Vagina (tissue), 1 donor: ENCODE measurements around a stretch of chr2.

GRCh38 chr2:203489514-203490263, 45.4 kb downstream of the RAPH1 start:
- PRO-cap: no peak
- RAMPAGE, long total RNA: no peak

DNA sequence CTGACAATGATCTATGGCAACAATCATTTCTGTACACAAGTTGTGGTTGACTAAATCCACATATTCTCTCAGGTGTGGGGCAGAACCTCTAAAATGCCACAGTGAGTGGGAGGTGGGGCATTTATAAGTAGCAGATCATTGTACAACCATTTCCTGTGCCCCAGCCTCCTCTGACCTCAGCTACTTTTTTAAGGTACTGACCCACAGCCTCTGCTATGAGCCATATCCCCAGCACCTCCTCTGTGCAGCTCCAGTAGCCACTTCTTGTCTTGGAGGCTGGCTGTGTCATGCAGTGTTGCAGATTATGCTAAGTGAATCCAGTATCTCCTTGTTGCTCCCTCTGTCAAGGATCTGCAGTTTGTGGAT, 48.7 kb upstream of the RAPH1 start:
- PRO-cap: no peak
- RAMPAGE, long total RNA: no peak

DNA sequence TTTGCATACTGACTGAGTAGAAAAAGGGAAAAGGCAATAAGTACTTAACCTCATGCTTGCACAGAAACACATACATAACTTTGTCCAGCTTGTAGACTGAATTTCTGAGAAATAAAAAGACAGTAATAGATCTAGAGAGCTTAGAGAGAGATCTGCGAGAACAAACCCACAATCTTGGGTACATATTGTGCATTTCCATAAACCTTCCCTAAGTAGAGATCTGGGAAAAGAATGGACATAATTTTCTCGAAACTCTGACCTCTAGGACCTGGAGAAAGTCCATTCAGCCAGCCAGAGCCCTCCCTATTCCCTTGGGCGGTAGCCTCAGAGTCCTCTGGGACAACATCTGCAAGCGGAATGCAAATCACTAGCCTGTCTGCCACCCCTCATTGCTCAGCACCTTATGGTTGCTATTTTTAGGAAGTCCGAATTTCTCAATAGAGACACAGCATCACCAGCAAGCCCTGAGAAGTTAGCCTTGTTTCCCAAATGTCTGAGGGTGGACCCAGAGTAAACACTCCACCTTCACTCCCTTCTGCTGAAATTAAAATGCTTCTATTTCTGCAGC, 17.7 kb upstream of the CD28 start:
- PRO-cap: no peak
- RAMPAGE, long total RNA: no peak

- PRO-cap: no peak
- RAMPAGE, long total RNA: no peak
Measured at GRCh38 chr2:203707482-203707865, 1.0 kb downstream of the CD28 start.

- PRO-cap: no peak
- RAMPAGE, long total RNA: no peak
Measured at GRCh38 chr2:203719905-203720677, 13.7 kb downstream of the CD28 start.

GRCh38 chr2:203940022-203940616, 3.6 kb downstream of the ICOS start:
- PRO-cap: no peak
- RAMPAGE, long total RNA: no peak

DNA sequence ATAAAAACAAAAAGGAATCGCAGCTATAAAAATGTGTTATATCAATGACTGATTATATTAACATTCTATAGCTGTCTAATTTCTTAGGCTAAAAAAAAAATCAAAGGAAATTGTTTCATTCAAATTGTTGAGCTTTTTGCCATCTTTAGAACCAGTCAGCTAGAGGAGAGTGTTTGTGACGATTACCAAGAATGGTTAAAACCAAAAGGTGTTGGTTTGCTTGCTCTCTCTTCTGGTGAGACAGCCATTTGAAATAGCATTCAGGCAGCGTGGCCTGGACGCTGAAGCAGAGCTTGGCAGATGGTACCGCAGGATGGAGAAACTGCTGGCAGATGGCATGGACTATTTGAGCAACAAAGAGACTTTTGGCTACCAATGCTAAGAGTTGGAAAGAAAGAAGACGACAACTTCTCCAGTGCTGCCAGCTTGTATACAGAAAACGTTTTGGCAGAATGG, 314.9 kb downstream of the PARD3B start:
- PRO-cap: no peak
- RAMPAGE, long total RNA: start-site peak on the plus strand centred at position 250 of the sequence, 133 bp wide, 7 reads

GRCh38 chr2:204905319-204905814, 360.1 kb downstream of the PARD3B start:
- PRO-cap: no peak
- RAMPAGE, long total RNA: start-site peak on the plus strand at chr2:204905454-204905587, 5 reads

- PRO-cap: no peak
- RAMPAGE, long total RNA: no peak
Measured at GRCh38 chr2:205754844-205755180, 72.5 kb downstream of the NRP2 start.

GRCh38 chr2:205888999-205889691, 196.8 kb downstream of the INO80D start:
- PRO-cap: no peak
- RAMPAGE, long total RNA: no peak

DNA sequence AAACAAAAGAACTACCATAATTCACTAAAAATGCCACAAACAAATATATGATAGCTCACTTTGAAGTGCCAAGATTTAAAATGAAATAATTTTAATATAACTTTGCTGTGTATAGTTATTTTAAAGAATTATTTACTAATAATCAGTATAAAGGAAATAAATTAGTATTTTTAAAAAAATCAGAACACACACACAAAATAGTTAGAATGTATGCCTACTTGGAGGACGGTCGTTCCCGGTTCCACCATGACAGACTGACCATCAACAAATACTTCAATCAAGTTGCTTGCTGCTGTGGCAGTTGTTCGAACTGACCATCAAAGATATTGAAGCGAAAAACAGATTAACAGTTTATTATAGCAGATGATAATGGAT, 7.1 kb downstream of the NDUFS1 start:
- PRO-cap: no peak
- RAMPAGE, long total RNA: start-site peak on the minus strand centred at position 257 of the sequence, 22 bp wide, 29 reads

DNA sequence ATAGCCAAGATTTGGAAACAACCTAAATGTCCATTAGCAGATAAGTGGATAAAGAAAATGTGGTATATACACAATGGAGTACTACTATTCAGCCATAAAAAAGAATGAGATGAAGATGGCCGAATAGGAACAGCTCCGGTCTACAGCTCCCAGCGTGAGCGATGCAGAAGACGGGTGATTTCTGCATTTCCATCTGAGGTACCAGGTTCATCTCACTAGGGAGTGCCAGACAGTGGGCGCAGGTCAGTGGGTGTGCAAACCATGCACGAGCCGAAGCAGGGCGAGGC, 31.5 kb upstream of the CPO start:
- PRO-cap: no peak
- RAMPAGE, long total RNA: no peak

- PRO-cap: no peak
- RAMPAGE, long total RNA: no peak
Measured at GRCh38 chr2:207123130-207124478, 42.1 kb downstream of the KLF7 start.

DNA sequence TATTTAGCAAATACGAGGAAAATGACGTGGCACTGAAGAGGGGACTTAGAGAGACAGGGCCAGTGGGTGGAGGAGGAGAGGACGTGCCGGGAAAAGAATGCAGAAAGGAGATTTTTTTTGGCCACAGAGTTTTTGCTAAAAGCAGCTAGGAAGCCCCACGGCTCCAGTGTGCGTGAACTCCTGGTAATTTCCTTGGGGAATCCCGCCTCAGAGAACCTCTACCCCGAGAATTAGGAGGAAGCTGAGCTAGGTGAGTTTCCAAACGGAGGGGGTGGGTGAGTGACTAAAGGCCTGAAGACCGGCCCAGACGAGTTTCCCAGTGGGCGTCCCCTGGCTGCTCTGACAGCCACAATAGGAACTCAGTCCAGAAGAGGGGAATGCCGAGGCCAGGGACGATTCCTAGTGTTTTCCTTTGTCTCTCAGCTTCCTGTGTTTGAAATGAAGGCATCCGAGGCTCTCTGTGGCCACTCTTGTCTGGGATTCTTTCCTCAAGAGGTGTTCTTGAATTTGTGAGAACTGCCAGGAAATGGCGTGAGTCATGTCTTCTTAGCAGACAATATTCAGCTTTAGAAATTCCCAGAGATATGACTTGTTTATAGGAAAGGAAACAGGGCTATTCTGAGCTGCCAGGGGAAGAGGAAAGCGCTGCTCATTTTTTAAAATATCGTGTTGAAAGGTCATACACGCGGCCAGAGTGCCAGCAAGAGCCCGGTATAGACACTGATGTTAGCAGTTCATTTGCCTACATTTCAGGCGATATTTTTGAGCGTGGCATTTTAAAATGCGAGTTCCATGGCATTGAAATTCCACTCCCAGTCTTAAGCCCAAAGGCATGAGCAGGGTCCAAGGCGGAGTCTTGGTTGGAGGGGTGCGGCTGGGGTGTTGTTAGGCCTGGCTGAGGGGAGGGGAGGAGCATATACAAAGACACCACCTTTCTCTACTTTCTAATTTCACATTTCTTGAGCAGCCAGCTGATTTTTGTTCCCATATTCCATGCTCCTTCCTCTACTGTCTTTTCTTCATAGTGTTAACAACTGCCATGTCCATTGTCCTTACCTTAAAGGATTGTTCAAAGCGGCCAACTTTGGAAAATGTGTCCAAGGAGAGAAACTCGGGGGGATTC, 169.0 kb upstream of the KLF7 start:
- PRO-cap: bidirectional peak, plus-strand start at position 362 of the sequence, minus-strand start at position 281 of the sequence; bidirectional peak, plus-strand start at position 680 of the sequence, minus-strand start at position 476 of the sequence
- RAMPAGE, long total RNA: no peak

- PRO-cap: no peak
- RAMPAGE, long total RNA: no peak
Measured at GRCh38 chr2:207499002-207499651, 30.6 kb upstream of the CREB1 start.

DNA sequence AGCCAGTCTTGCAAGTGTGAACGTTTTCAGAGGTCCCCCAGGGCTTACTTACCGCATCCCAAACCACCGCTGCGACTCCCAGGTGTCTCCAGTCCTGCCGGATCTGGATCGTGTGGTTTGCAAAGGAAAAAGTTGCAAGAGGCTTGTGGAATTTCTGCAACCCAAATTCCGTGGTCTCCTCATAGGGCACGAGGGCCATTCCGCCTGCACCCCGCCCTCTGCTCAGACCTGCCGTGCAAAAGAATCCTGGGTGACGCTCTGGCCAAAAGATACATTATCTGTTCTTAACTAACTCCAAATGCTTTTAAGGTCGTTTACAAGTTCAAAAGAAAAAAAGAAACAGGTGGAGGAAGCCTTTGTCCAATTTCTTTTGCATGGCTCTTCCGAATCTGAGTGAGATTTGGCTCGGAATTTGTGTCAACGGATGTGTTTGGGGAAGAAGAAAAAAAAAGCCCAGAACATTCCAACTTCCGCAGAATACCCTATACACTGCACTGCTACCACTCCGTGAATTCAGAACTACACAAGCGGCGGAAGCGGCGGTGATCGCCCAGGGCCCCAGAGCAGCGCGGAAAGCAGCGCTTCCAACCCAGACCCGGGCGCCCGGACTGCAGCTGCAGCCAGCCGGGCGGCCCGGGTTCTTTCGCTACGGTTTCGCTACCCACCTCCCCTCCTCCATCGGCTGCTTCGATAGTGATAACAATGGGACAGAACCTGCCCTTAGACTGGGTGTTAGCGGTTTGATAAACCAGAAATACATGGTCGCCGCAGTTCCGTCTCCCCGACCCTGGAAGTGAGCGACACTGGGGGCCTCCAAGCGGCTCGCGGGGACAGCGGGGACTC, 796 bp downstream of the METTL21A start:
- PRO-cap: unidirectional peak, plus-strand start at position 516 of the sequence
- RAMPAGE, long total RNA: start-site peak on the minus strand centred at position 382 of the sequence, 585 bp wide, 16 reads

- PRO-cap: no peak
- RAMPAGE, long total RNA: no peak
Measured at GRCh38 chr2:207802685-207803084, 33.0 kb upstream of the FZD5 start.

DNA sequence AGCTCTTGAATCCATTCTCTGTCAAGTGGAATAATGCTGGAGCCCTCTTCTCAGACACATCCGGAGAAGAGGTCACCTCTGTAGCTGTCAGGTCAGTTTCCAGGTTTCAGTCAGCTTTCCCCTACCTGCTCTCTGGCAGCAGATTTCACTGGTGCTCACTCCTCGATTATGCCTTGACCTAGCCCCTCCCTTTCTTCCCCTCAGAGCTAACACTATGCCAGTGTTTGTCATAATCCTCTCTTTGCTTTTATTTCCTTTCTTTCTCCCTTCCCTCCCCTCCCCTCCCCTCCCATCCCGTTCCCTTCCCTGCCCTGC, 22.5 kb upstream of the PLEKHM3 start:
- PRO-cap: no peak
- RAMPAGE, long total RNA: no peak

DNA sequence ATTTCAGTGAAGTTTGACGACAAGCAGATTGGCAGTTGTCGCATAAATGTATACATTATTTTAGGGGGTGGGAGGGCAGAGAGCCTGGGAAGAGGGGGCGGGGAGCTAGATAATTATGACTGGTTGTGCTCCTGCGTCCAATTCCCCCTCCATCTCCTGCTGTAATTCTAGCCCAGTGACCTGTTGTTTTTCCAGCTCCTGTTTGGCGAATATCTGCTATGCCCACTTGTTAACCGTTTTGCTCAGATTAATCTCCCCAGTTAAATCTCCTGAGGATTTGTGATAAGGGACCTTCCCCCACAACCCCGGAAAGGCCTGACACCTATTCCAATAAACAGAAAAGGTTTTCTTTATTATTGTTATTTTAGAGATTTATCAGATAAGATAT, 715 bp downstream of the UNC80 start:
- PRO-cap: no peak
- RAMPAGE, long total RNA: no peak

- PRO-cap: no peak
- RAMPAGE, long total RNA: no peak
Measured at GRCh38 chr2:210153505-210154178, 17.6 kb downstream of the KANSL1L start.